ENCODE measurements around a stretch of chr16.

DNA sequence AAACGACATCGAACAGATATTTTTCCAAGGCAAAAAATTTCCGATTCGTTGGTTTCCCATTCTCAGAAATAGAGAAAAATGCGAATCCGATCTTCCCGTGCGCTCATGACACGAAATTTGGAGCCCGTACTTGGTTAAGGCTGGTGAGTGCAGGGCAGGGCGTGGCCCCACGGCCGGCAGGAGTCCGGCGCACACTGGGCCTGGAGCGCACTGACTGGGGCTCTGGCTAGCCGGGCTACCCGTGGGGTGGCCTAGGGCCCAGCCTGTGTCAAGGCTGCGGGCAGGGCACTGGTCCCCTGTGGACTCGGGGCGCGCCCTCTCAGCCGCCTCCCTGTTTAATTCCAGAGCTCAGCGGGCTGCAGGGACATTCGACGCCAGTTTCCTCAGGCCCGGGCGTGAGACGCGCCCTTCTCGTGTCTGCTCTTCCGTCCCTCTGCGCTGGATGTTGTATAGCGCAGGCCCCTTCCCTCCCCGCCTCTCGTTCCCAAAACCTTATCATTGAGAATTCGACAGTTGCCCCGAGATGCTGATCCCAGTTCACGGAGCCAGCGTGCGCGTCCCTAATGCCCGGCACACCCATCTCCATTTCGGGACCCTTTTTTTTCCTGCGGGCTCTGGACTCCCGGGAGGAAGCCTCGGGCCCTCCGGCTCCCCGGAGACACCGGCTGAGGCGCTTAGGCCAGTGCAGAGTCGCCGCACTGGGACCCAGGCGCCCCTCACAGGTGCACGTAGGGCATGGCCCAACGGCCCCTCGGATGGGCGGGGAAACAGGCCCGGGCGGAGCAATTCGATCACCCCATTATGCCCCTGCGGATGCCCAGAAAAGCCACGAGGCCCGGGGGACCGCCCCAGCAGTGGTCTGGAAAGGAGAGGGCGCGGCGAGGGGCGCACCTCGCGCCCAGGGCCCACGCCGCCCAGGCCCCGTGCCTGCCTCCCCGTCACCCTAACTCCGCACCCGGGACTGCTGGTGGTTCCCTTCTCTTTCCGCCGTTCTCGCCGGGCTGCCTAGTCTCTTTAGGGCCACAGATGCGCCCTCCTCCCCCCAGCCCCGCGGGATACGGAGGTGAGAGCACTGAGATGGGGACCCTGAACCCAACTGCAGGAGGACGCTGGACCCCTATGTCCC is 18.3 kb upstream of the ZFHX3 start:
- PRO-cap: no peak
- RAMPAGE, long total RNA, 4 experiments: no peak in any of the 4 experiments

DNA sequence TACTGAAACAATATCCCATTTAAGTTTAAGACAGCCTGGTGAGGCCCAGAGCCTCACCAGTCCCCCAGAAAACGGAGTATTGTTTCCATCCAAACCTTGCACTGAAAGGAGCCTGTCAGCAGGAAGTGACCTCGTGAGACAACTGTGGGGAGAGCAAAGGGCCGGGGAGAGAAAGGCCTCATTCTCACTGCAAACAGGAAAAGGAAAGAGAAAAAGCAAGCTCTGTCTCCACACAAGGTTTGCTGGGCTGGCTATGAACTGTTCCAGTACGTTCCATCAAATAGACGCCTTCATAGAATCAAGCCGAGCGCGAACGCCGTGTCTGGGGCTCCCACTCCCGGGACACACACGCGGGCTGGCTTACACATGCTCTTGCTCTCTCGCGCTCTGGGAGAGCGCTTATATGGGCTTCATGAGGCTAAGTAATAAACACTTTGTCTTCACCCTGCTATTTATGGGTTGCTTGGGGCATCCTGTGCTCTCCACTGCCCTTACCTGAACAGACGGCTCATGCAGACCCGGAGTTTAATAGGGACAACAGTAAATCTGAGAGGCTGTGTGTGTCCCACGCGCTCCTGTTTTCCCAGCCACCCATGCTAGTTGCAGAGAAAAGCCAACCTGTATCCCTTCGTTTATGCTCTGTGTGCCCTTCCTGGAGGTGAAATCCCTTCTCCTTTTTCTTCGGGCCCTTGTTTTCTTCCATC is 44.6 kb upstream of the ZFHX3 start:
- PRO-cap: no peak
- RAMPAGE, long total RNA, 4 experiments: no peak in any of the 4 experiments

- PRO-cap: no peak
- RAMPAGE, long total RNA, 4 experiments: no peak in any of the 4 experiments
These were observed 78.4 kb upstream of the ZFHX3 start for GRCh38 chr16:73126130-73126959.

- PRO-cap: no peak
- RAMPAGE, long total RNA, 4 experiments: no peak in any of the 4 experiments
These were observed 95.1 kb upstream of the ZFHX3 start for GRCh38 chr16:73142849-73143575.

- PRO-cap: no peak
- RAMPAGE, long total RNA, 4 experiments: no peak in any of the 4 experiments
These were observed 135.6 kb upstream of the ZFHX3 start for GRCh38 chr16:73183336-73184104.

GRCh38 chr16:73525531-73525794 is 477.5 kb upstream of the ZFHX3 start:
- PRO-cap: no peak
- RAMPAGE, long total RNA, 4 experiments: no peak in any of the 4 experiments

DNA sequence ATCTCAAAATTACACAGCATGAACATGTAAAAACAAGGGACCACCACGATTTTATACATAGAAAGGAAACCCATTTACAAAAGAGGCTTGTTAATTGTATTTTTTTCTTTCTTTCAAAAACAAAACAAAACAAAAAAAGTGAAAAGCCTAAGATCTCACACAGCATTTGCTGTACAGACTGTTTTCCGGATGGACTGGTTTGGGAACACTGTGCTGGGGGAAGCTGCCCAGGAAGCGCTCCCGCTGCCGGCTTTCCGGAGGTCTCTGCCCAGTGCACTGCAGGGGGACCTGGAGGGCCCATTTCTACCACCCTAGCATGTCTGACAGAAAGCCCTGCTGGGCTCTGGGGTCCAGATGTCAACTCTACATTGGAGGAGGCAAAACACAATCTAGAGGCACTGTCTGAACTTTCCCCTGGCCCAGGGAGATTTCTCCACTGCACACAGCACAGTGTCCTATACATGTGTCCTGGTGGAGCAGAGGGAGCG is 26.3 kb upstream of the CLEC18B start:
- PRO-cap: no peak
- RAMPAGE, long total RNA, 4 experiments: no peak in any of the 4 experiments

DNA sequence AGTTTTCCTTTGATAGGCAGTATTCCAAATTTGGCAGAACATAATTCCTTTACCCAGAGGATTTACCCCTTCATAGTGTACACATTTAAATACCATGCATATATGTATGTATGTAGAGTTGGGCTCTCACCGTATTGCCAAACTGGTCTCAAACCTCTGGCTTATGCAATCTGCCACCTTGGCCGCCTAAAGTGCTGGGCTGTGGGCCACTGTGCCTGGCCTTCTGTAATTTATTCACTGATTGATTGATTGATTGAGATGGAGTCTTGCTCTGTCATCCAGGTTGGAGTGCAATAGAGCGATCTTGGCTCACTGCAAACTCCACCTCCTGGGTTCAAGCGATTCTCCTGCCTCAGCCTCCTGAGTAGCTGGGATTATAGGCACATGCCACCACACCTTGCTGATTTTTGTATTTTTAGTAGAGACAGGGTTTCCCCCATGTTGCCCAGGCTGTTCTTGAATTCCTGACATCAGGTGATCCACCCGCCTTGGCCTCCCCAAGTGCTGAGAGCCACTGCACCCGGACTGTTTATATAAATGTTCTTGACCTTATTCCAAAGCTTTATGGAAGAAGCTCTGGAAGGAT is 14.9 kb downstream of the GLG1 start:
- PRO-cap: no peak
- RAMPAGE, long total RNA, 4 experiments: no peak in any of the 4 experiments

DNA sequence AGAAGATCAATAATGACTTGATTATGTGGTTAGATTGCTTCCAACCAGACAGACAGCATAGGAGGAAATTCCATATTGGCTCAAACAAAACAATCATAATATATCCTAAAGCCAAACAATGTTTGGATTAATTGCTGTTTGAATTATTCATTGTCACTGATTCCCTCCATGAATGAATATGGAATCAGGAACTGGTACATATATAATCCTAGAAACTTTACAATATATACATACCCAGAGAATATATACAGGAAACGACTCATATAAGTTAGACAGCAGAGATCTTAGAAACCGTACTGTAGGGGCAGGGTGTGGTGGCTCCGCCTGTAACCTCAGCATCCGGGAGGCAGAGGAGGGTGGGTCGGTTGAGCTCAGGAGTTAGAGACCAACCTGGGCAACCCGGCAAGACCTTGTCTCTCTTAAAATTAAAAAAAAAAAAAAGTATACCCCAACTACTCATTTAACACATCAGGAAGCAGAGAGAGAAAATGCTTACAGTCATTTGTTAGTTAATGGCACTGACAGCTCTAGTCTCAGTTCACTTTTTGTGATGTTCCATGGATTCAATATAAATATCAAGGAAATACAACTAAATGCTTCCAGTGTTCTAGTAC is 5.8 kb downstream of the GLG1 start:
- PRO-cap: no peak
- RAMPAGE, long total RNA, 4 experiments: no peak in any of the 4 experiments

- PRO-cap: no peak
- RAMPAGE, long total RNA, 4 experiments: no peak in any of the 4 experiments
These were observed 469 bp upstream of the GLG1 start for GRCh38 chr16:74607335-74607830.

DNA sequence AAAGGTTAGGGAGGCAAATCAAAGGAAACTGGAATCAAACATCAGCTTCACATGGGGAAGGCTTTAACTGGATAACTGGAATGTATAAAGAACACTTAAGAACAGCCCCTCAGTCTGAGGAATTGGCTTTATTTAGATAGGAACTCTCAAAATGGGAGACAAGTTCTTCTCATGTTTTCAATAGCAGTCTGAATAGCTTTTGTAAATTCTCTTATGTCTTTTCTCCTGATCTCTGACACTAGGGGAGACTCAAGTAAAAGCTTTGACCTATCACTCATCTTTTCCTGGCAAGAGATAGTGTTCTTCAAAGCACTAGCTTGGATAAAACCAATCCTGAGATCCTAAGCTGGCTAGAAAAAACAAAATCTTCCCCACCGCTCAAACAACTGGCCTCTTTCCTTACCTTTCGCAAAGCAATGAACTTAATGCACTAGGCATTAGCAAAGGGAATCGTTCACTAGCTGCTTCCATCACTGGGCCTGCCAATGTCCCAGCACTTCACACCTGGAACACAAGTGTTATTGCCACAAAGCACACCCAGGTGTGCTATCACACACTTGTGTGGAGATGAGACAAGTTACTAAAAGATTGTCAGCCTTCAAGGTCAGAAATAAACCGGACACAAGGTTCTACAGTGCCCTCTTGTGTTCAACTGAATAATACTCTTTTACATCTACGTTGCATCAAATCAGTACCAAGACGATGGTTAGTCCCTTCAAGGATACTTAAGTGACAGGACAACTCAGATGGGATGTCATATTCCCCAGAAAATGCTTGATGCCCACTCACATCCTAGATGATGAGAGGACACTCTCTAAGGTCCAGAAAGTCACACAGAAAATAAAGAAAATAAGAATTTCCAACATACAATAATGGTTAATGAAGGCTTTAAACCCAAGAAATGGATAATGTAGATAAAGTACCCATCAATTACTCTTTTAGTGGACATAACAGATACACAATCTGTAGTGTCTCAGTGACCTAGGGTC is 16.2 kb upstream of the GLG1 start:
- PRO-cap: no peak
- RAMPAGE, long total RNA, 4 experiments: no peak in any of the 4 experiments

DNA sequence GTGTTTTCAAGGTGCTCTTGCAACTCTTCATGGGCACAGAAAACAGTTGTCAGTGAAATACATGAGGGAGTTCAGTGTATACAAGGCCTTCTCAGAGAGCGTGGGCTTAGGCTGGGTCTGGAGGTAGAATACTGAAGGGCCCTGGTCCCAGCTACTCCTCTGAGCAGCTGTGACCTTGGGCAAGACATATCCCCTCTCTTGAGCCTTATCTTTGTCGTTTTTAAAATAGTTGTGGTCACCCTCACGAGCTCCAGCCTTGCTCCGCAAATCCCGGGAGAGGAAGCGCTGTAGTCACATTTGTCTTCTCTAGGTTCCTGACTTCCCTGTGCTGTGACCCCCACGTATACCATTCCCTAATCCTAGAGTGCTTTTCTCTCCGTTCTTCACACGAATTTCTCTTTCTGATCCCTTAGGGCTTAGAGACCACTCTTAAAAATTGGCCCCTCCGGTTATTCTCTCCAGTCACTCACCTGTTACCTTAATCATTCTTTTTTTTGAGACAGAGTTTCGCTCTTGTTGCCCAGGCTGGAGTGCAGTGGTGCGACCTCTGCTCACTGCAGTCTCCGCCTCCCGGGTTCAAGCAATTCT is 3.7 kb downstream of the ZNRF1 start:
- PRO-cap: no peak
- RAMPAGE, long total RNA, 4 experiments: no peak in any of the 4 experiments

- PRO-cap: no peak
- RAMPAGE, long total RNA, 4 experiments: no peak in any of the 4 experiments
These were observed 46.4 kb downstream of the ZNRF1 start for GRCh38 chr16:75045260-75045647.

DNA sequence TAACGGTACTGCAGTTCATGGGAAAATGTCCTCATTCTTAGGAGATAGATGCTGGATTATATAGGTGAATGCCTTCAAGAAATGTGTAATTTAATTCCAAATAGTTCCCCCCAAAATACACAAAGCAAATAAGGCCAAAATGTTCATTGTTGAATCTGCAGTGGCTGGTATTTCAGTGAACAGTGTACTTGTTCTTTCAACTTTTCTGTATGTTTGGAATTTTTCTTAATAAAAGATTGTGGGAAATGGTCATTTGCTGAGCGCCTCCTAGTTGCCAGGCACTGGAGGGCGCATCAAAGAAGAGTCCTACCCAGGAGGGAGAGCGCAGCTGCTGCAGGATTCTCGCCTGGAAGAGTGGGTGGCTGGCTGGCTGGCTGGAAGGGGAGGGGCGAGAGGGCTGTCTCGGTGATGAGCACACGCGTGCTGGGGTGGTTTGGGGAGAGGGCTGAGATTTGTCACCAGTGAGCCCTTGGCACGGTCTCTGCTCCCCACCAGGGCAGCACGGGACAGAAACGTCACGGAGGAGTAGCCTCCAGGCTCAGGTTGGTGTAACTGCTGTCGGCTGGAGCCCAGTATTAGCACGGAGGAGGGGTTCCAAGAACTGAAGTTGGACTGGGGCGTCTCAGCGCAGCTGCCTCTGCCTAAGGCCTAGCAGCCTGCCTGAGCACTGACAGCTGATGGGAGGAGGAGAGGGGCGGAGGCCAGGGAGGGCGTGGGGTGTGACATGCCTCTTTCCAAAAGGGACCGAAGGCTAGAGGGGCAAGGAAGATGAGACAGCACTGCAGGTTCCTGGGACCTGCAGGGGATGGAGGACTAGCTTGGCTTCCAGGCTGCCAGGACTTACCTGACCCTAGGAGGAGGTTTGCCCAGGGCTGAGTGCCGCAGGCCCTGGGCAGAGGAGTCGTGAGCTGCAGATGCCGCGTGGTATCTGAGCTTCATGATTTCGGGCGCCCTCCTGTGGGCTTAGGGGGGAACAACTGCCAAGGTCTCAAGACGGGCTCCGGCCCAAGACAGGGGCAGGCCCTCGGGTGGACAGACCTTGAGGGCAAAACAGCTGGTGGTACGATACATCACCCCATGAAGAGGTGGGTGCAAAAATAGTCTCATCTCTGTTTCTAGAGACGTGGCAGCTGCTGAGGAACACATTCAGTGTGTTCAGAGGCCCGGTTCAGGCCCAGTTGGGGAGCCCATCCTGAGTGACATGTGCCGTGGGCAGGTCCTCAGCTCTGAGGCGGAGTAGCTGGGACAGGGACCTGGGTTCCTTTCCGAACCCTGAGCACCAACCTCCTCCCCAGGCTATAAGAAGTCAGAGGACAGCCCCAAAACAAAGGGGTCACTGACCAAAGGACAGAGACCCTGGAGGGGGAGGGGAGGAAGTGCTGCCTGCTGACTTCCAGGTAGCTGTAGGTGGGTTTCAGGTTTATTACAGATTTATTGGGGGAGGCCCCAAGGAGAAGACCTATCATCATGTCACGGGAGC is 5.6 kb downstream of the LDHD start:
- PRO-cap: no peak
- RAMPAGE, long total RNA, 4 experiments: no peak in any of the 4 experiments

DNA sequence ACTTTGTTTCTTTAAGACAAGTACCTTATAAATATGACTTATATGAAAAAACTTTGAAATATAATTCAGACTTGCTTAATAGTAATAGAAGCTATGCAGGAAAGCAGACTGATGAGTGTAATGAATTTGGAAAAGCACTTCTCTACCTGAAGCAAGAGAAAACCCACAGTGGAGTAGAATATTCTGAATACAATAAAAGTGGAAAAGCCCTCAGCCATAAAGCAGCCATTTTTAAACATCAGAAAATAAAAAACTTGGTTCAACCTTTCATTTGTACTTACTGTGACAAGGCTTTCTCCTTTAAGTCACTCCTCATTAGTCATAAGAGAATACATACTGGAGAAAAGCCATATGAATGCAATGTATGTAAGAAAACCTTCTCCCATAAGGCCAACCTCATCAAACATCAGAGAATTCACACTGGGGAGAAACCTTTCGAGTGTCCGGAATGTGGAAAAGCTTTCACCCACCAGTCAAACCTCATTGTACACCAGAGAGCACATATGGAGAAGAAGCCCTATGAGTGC is 21.1 kb downstream of the ZFP1 start:
- PRO-cap: no peak
- RAMPAGE, long total RNA, 4 experiments: no peak in any of the 4 experiments

DNA sequence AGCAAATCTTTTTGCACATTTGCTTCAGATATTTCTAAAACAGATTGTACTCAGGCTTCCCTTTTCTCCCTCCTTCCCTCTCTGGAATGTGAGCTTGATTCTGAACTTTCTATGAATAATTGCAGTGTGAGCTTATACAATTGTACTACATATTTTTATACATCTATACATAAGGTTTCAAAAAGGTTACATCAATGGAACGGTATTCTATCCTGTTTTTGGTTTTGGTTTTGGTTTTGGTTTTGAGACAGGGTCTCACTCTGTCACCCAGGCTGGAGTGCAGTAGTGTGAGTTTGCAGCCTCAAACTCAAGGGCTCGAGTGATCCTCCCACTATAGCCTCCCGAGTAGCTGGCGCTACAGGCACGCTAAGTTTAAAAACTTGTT is 970 bp downstream of the CTRB1 start:
- PRO-cap: no peak
- RAMPAGE, long total RNA, 4 experiments: no peak in any of the 4 experiments

DNA sequence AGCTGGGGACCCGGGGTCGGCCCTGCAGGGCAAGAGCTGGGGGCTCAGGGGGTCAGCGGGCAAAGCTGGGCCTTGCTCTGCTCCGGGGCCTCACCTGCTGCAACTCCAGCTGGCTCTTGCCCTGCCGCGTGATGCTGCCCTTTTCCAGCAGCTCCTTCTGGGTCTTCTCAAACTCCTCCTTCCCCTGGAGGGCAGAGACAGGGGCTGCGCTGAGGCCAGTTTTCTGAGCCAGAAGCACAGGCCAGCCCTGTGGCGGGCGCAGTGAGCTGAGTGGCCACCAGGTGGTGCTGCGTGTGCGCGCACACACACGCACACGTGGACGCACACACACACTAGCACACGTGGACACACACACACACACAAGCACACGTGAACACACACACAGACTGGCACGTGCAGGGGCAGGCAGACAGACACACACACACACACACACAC is 15.0 kb downstream of the CTRB1 start:
- PRO-cap: no peak
- RAMPAGE, long total RNA, 4 experiments: no peak in any of the 4 experiments

- PRO-cap: no peak
- RAMPAGE, long total RNA, 4 experiments: no peak in any of the 4 experiments
These were observed 3.3 kb downstream of the BCAR1 start for GRCh38 chr16:75247988-75248563.

DNA sequence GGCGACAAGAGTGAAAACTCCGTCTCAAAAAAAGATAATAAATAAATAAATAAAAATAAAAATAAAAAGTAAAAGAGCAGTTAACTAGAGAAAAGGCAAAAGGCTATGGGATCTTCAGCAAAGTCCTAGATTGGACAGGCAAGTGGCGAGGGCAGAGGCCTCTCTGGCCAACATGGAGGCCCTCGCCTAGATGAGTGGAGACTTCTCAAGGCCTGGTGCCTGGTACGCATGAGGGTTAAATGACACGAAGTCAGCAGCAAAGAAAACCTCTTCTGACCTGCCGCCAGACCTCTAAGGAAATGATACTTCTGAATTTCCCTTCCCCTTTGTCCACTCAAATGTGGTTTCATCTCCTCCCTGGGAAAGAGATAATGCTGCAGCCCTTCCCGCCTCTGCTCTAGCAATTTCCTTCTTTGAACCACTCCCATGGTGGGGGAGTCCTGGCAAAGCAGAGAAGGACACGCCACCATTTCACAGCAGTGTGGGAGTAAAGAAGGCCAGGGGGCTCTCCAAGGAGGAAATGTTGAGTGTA is 65.6 kb upstream of the BCAR1 start:
- PRO-cap: no peak
- RAMPAGE, long total RNA, 4 experiments: no peak in any of the 4 experiments

GRCh38 chr16:75377908-75378776 is 55.2 kb downstream of the CFDP1 start:
- PRO-cap: no peak
- RAMPAGE, long total RNA, 4 experiments: no peak in any of the 4 experiments